ENCODE results near the gene SOX9.

GRCh38 chr17:71441065-71441399 is 679.8 kb upstream of the SOX9 start:
- PRO-cap, result no peak
- RAMPAGE, long total RNA, 3 experiments, result no peak in any of the 3 experiments

GRCh38 chr17:71975025-71975985 is 145.5 kb upstream of the SOX9 start:
- PRO-cap, result bidirectional peak, plus-strand start at chr17:71975488, minus-strand start at chr17:71975288
- RAMPAGE, long total RNA, 3 experiments, result no peak in any of the 3 experiments

DNA sequence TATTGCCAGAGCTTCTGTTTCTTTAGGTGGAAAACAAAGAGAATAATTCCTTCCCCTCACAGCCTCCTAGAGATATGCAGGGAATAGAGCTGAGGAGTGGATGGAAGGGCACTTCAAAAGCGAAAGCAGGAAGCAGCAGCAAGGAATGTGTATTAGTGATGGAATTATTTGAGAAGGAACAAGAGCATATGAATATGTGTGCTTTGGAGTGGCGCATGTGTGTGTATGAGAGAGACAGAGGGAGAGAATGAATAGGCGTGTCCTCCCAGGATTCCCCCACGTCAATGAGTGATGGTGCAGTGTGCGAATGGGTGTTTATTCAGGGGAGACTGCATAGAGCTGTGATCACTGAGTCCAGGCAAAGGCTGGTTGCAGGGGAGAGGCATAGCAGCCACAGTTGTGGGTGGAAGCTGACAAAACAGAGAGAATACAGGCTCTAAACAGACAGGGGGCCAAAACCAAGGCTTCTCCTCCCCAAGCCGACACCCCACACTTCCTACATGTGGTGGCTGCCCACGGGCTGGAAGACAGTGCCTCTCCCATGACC is 10.2 kb upstream of the SOX9 start:
- PRO-cap, result no peak
- RAMPAGE, long total RNA, 3 experiments, result no peak in any of the 3 experiments

- PRO-cap, result bidirectional peak, plus-strand start at chr17:72121020, minus-strand start at chr17:72120858
- RAMPAGE, long total RNA, 3 experiments, result start-site peak on the plus strand in 2 of 3 experiments, at chr17:72121006-72121088 at its widest, 6 to 8 reads per replicate
These were observed at the start of gene SOX9 for GRCh38 chr17:72120944-72121339. Gene SOX9 (plus strand): TSS chr17:72121020.

DNA sequence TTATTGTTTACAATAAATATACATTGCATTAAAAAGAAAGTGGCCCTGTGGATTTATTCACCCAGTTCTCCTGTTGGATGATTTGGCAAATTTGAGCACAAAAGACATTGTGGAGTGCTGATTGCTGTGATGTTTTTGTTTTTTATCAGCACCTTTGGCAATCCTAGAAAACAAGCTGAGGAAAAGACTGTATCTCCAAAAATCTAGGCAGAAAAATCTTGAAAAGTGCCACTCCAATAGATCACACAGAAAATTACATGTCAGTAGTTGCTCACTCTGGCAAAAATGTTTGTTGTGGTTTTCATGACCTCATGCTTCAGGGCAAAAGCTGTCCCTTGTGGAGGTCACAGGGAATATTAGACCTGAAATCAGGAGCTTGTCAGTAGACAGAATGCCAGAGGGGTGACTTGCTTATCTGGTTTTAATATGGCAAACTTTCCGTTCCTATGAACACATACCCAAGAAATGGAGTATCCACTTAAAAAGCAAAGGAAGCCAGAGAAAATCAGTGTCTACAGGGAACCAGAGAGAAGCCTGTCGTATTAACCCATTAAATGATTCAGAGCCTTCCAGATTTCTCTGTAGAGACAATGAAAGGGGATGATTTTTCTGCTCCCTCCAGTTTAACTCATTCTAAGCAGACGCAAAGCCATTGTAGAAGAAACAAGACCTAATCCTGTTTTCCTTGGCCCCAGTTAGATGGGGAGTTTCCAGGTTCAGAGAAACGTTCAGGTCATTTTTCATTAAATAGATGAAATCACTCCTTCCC is 5.7 kb downstream of the SOX9 start:
- PRO-cap, result no peak
- RAMPAGE, long total RNA, 3 experiments, result no peak in any of the 3 experiments

DNA sequence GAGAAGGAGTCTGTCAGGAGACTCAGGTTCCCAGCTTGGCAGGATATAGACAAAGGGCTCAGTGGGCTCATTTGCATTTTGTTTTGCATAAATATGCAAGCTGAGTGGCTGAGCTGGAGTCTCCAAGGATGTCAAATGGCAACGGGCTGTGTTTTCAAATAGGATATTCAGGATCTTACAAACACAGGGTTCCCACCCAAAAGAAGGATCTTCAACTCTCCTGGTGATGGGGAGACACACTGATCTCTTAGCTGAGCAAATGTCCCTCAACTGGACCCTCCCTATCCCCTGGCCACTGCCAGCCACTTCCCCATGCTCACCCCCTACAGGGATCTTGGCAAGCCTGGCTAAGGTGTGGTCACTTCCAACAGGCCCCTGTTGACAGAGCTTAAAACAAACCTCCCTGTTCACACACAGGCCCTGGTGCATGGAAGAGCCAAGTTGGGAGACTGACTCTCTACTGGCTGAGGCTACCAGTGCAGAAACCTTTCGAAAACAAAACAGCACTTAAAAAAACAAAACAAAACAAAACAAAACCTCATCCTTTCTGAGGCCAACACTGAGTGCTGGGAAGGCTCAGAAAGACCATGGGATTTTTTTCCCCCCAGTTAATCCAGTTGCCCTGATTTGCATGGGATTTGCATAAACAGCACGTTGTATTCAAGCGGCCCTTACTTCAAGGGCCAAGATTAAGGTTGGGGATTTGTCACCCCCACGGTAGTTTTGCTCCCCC is 61.7 kb downstream of the SOX9 start:
- PRO-cap, result no peak
- RAMPAGE, long total RNA, 3 experiments, result no peak in any of the 3 experiments

GRCh38 chr17:72337743-72337942 is 216.8 kb downstream of the SOX9 start:
- PRO-cap, result unidirectional peak, minus-strand start at chr17:72337864
- RAMPAGE, long total RNA, 3 experiments, result no peak in any of the 3 experiments

GRCh38 chr17:72445418-72445993 is 324.7 kb downstream of the SOX9 start:
- PRO-cap, result no peak
- RAMPAGE, long total RNA, 3 experiments, result no peak in any of the 3 experiments

GRCh38 chr17:72463219-72464334 is 342.8 kb downstream of the SOX9 start:
- PRO-cap, result no peak
- RAMPAGE, long total RNA, 3 experiments, result no peak in any of the 3 experiments

DNA sequence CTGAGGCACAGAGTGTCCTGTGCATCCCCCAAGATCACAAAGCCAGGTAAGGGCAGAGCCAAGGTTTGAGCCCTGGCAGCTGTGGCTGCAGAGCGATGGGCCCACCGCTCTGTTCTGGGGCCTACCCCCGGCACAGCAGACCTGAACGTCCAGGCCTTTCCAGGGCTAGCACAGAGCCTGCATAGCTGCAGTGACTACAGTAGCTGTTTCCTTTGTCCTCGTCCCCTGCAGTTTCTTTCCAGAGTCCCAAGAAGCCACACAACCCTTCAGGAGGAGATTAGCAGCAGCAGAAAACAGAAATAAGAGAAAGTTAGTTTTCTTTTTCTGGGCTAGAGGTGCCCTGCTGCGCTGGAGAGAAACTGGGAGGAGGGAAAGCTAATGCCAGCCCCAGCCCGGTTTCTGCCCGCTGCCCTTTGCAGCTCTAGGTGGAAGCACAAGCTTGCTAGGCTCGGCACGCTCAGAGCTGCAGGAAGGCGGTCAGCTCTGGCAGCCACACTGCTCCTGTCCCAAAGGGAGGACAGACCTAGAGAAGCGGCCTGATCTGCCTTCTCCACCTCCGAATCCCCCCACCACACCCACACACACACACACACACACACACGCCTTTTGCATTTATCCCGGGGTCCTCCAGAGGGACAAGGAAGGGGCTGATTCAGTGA is 417.9 kb downstream of the SOX9 start:
- PRO-cap, result no peak
- RAMPAGE, long total RNA, 3 experiments, result no peak in any of the 3 experiments

- PRO-cap, result no peak
- RAMPAGE, long total RNA, 3 experiments, result no peak in any of the 3 experiments
These were observed 429.7 kb downstream of the SOX9 start for GRCh38 chr17:72550482-72551051.

- PRO-cap, result no peak
- RAMPAGE, long total RNA, 3 experiments, result no peak in any of the 3 experiments
These were observed 453.6 kb downstream of the SOX9 start for GRCh38 chr17:72574251-72575044.

GRCh38 chr17:72575923-72576487 is 455.2 kb downstream of the SOX9 start:
- PRO-cap, result no peak
- RAMPAGE, long total RNA, 3 experiments, result no peak in any of the 3 experiments

DNA sequence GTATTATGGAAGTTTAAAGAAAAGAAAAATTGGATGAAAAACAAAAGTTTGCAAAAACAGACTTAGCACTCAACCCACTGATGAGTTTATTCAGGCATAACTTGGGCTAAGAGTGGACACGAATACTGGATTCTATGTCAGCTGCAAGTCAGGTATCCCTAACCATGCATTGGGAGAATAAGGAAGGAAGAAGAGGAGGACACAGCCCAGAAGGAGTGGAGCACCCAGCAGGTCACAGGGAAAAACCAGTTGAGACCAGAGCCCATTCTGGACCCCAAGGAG is 457.4 kb downstream of the SOX9 start:
- PRO-cap, result no peak
- RAMPAGE, long total RNA, 3 experiments, result no peak in any of the 3 experiments

GRCh38 chr17:72614975-72615720 is 477.3 kb downstream of the SLC39A11 start:
- PRO-cap, result no peak
- RAMPAGE, long total RNA, 3 experiments, result no peak in any of the 3 experiments

- PRO-cap, result no peak
- RAMPAGE, long total RNA, 3 experiments, result no peak in any of the 3 experiments
These were observed 345.1 kb downstream of the SLC39A11 start for GRCh38 chr17:72747257-72747859.

GRCh38 chr17:72873684-72874172 is 218.8 kb downstream of the SLC39A11 start:
- PRO-cap, result no peak
- RAMPAGE, long total RNA, 3 experiments, result no peak in any of the 3 experiments

GRCh38 chr17:73165958-73166691 is 1.3 kb downstream of the SSTR2 start:
- PRO-cap, result no peak
- RAMPAGE, long total RNA, 3 experiments, result no peak in any of the 3 experiments

DNA sequence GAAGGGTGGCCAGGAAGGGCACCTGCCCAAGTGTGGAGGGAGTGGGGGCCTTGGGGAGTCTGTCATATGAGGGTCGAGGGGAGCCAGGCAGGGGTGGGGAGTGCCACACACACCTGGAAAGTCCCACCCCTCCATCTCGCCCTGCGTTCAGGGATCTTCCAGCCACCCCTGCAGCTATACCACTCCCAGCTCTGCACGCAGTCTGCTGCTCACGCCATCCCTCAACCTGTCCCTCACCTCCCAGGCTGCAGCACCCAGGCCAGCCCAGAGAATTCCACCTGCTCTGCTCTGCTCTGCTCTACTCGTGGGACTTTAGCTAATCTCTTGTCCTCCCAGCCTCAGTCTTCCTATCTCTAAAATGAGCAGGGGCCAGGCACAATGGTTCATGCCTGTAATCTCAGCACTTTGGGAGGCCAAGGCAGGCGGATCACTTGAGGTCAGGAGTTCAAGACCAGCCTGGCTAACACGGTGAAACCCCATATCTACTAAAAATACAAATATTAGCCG is 17.3 kb upstream of the CPSF4L start:
- PRO-cap, result no peak
- RAMPAGE, long total RNA, 3 experiments, result no peak in any of the 3 experiments

DNA sequence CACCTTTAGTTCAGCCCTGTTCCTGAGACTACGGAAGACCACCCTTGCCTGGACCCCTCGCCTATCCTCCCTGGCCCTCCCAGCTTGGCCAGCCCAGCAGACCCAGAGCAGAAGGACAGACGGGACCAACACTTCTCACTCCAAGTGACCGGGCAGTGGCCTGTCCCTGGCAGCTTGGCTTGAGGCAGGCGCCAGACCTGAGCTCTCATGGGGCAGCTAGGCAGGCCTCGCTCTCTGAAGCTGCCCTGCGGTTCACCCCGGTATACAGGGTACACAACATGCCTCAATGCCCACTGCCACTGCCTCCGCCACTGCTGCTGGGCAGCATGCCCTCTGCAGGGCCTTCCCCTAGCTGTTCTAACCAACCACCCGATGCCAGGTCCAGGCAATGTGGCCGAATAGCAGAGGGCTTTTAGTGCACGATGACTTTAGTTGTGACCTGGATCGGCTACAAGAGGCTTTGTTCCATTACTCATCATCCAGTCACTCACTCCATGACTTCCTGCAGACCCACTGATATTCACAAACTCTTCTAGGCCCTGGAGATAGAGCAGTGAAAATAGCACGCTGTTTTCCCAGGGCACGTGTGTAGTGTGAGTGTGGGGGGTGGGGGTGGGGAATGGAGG is 19.8 kb downstream of the CDC42EP4 start:
- PRO-cap, result no peak
- RAMPAGE, long total RNA, 3 experiments, result no peak in any of the 3 experiments